Measurements from ENCODE around the gene RALBP1.

DNA sequence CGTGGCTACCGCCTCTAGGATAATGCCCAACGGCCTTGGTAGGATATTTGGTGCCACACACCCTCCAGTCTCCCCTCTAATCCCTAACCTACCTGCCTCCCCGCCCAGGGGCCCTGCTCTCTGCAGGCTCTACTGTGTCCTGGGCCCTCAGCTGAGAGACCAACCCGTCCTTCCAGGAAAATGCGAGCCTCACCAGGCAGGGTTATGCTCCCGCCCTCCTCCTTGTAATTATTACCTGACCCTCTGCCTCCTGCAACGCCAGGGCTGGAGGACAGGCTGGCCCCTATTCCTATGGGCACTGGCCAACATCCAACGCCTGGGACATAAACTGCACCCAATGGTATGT, 1.5 kb upstream of the MTCL1 start:
- PRO-cap, 10 experiments = peak in 1 of 10 experiments; most common minus-strand start position 230 of the sequence (in 1)

- PRO-cap, 10 experiments = peak in 1 of 10 experiments; most common plus-strand start chr18:8718337 (in 1)
Measured at GRCh38 chr18:8718164-8718775, 12.9 kb downstream of the MTCL1 start.

DNA sequence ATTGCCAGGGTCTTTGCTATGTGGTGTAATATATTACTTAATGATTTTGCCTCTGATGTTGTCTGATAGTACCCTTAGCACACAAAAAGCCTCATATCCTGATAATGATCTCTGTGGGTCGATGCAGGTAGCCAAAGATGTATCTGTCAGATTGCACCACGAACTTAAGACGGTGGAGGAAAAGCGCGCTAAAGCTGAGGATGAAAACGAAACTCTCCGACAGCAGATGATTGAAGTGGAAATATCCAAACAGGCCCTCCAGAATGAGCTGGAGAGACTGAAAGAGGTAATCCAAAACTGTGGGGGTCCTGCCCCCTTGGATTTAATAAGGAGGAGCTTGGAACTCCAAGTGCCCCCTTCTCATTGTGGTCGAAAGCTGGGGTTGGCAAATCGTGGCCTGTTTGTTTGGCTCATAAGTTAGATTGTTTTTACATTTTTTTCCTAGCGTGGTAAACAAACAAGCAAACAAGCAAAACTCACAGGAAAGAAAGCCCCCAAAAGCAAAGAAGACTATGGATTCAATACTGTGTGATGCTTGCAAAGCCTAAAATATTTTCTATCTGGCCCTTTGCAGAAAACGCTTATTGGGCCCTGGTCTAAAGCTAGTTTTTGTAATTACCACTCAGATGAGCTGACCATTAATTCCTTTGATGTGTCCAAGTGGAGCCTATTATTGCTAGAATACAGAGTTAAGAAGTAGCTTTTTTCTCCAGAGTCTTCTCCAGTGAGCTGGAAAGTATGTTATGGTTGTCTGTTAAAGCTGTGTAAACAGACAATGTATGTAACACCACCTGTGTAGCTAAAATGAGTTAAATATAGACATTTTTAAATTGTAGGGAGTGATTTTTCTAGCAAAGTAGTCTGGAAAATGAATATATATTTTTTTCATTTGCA, 15.1 kb downstream of the MTCL1 start:
- PRO-cap, 10 experiments = no peak in any of the 10 experiments

DNA sequence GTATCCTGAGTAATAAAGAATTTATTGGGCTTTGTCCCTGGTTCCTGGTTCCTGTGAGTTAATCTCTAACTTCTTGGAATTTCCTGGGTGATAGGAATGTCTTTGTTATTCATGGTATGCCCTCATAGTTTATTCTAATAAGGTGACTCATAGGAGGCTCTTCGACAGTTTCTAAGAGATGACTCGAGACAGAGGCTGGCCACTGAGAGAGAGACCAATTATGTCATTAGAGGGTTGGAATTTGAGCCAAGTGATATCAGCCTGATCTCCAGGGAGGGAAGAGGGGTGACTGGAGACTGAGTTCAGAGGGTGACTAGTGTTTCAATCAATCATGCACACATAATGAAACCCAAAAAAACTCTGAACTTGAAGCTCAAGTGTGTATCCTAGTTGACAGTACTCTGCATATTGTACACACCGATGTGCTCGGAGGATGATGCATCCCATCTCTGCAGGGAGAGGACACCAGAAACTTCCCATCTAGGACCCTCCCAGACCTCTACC, 185.6 kb downstream of the MTCL1 start:
- PRO-cap, 10 experiments = no peak in any of the 10 experiments

- PRO-cap, 10 experiments = no peak in any of the 10 experiments
Measured at GRCh38 chr18:9014094-9014603, 88.3 kb upstream of the NDUFV2 start.

- PRO-cap, 10 experiments = peak in 4 of 10 experiments; most common plus-strand start chr18:9117560 (in 2); most common minus-strand start chr18:9117341 (in 1)
Measured at GRCh38 chr18:9117165-9117741, 14.8 kb downstream of the NDUFV2 start.

GRCh38 chr18:9126370-9126695, 10.2 kb upstream of the ANKRD12 start:
- PRO-cap, 10 experiments = no peak in any of the 10 experiments

GRCh38 chr18:9428787-9429406, 46.4 kb upstream of the RALBP1 start:
- PRO-cap, 10 experiments = peak in 2 of 10 experiments; most common plus-strand start chr18:9429160 (in 2); most common minus-strand start chr18:9428880 (in 1)

DNA sequence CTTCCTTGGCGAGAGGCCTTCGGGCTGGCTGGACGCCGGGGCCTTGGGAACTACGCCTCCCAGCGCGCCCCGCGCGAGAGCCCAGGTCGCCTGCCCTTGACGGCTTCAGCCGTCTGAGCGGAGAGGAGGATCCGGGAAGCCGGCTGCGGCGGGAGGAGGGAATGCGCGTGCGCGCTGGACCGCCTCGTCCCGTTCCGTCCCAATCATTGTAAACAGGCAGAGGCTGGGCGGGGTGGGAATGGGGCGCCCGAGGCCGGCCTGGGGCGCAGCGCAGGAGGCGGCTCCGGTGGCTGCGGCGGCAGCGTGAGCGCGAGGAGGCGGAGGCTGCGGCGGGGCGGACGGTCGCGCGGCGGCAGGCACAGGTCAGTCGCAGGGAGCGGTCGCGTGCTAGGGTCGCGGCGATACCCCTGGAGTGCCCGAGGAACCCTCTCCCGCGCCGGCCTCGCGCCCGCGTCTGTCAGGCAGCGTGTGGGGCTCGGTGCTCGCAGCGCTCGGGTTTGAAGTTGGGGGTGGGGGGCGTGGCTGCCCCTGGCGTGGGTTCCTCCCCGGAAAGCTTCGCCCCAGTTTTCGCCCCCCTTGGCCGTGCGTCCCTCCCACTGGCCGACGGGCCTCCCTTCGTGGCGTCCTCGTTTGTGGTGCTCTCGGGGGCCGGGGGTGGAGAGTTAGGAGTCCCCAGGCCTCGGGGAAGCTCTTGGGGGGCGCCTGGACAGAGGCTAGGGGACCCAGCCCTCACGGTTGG, at the start of gene RALBP1:
TSS of gene RALBP1 (plus strand) at position 184 of the 739 bp plus-strand sequence.
- PRO-cap, 10 experiments = peak in 10 of 10 experiments; most common plus-strand start position 366 of the sequence (in 6); most common minus-strand start position 456 of the sequence (in 4)

GRCh38 chr18:9612112-9612738, 2.1 kb downstream of the PPP4R1 start:
- PRO-cap, 10 experiments = peak in 2 of 10 experiments; most common plus-strand start chr18:9612452 (in 2)

- PRO-cap, 10 experiments = peak in 2 of 10 experiments; most common minus-strand start chr18:9639104 (in 1)
Measured at GRCh38 chr18:9638819-9639197, 24.4 kb upstream of the PPP4R1 start.

DNA sequence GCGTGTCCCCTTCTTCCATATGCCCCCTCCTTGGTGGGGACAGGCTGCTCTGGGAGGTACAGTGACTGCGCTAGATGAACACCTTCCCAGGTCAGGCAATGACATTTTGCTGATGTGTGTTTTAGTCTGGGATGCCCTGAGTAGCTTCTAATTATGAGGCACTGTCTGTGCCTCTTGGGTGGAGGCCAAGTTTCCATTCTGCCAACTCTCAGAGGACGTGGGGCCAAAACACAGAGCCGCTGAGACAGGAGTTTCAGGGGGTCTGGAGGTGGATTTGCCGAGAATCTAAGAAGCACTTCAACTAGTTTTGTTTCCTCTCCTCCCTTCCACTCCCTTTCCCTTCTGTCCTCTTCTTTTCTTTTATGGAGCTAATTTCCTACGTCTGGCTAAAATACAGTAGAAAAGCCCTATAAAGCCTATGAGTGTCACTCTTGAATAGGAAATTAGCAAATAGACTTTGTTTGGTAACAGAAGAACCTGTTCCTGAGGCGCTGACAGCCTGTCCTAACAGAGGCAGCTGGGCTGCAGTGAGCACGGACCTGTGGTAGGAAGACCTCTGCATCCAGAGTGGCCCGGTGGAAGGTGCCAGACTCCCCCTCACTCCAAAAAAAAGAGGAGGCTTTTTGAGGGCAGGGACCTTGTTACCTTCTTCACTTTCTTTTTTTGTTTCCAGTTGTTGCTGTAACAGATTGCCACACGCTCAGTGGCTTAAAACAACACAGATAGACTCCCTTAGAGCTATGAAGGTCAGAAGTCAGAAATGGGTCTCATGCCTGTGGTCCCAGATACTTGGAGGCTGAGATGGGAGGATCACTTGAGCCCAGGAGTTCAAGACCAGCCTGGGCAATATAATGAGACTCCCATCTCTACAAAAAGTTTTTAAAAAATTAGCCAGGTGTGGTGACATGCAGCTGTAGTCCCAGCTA, 81.3 kb upstream of the TXNDC2 start:
- PRO-cap, 10 experiments = peak in 4 of 10 experiments; most common plus-strand start position 510 of the sequence (in 4); most common minus-strand start position 344 of the sequence (in 1)

DNA sequence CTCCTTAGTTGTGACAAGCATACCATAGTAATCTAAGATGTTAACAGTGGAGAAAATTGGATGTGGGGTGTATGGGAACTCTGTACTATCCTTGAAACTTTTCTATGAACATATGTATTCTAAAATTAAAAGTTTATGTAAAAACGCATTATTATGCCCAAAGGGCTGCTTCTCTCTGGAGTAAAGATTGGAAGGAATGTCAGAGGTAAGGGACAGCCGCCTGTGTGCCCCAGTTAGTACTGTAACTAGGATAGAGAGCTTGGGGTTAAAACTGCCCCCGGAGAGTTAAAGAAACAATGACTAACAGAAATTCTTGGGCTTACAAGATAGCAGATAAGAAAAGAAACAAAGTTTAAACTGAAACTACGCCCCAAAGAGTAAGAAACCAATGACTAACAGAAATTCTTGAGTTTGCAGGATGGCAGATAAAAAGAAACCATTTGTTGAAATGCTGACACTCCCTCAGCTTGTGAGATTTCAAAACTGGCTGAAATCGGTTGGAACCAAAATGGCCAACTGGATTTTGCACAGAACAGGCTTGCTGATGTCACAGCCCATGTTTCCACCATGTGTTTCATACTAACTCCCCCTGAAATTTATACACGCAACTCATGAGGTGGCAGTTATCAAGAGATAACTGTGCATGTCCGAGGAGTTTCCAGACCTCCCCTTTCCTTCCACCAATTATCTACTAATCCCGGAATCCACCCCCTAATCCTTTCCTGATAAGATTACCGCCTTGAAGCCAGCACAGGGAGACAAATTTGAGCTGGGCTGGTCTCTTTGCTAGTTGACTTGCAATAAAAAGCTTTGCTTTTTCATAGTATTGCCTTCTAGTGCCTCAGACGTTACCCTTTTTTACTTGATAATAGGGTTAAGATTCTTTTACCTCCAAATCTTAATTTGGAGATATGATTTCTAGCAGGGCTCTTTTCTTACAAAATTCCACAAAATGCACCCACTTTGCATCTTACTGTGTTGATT, 8.7 kb upstream of the TXNDC2 start:
- PRO-cap, 10 experiments = no peak in any of the 10 experiments

- PRO-cap, 10 experiments = peak in 2 of 10 experiments; most common minus-strand start chr18:9912392 (in 2)
Measured at GRCh38 chr18:9912249-9912540, 1.6 kb upstream of the VAPA start.

DNA sequence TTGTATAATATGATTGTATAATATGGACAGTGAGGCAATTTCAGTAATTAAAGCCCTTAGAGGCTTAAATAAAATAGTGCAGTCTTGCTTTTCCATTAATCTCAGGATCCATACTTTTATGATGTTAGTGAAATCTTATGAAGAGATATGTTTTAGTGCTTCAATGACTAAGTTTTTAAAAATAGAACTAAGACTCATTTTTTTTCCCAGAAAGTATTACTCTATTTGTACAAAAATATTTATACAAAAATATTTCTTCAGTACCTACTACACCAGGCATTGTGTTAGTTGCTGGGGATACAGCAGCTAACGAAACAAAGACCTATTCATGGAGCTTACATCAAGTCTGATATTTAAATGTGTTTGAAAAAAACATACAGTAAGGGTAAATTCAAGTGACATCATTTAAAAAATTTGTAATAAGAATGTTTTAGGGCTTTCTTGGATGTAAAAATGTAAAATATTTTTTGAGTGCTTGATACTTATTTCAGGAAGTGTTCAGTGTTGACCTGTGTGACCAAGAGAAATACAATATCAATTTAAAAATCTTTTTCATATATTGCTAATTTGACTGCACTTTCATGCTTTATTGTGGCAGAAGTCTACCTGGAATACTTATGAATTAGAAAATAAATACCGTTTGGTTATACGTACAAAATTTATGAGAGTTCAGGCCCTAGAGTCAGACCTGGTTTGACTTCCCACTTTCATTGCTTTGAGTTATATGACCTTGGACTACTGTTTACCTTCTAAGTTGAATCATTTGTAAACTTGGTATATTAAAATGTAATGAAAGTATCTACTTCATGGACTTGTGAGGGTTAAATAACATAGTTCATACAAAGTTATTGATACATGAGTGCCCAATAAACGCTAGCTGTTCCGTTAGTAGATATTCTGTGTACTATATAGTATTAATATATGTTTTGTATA, 11.7 kb downstream of the VAPA start:
- PRO-cap, 10 experiments = no peak in any of the 10 experiments

GRCh38 chr18:9929116-9929931, 15.5 kb downstream of the VAPA start:
- PRO-cap, 10 experiments = no peak in any of the 10 experiments

GRCh38 chr18:9950225-9950605, 36.4 kb downstream of the VAPA start:
- PRO-cap, 10 experiments = no peak in any of the 10 experiments

GRCh38 chr18:10078322-10078561, 164.4 kb downstream of the VAPA start:
- PRO-cap, 10 experiments = no peak in any of the 10 experiments

DNA sequence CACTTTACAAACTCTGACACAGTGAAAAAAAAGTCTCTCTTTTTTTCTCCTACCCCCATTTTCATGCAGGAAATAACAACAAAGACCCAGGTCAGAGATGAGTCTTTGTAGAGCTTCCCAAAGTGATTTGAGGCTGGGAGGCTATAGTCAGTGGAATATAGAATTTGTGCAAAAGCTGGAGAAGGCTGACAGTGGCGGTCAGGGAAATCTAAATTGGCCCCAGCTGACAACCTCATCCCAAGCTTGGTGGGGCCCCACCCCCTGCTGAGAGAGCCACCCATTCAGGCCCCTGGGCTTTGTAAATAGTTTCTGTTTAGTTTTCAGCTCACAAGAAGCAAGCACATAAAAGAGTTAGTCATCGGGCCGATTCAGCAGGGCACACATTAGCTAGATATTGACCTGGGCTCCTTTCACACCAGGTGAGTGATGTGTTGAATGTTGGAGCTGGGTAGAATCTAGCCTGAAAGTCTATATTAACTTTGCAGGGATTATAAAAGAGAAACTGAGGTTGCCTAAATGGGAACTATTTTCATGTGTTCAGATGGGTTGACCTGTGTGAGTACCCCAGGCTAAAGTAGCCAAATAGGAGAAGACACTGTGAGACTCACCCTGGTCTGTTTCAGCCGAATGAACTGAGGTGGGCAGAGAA, 227.1 kb downstream of the VAPA start:
- PRO-cap, 10 experiments = peak in 4 of 10 experiments; most common plus-strand start position 343 of the sequence (in 3); most common minus-strand start position 215 of the sequence (in 1)

- PRO-cap, 10 experiments = no peak in any of the 10 experiments
Measured at GRCh38 chr18:10354075-10354520, 100.3 kb upstream of the APCDD1 start.

Data from Metastatic Breast Carcinoma in the Brain (tissue), 10 donors.